Heart right ventricle (tissue), 2 donors: ENCODE results near the gene CEP170B.

DNA sequence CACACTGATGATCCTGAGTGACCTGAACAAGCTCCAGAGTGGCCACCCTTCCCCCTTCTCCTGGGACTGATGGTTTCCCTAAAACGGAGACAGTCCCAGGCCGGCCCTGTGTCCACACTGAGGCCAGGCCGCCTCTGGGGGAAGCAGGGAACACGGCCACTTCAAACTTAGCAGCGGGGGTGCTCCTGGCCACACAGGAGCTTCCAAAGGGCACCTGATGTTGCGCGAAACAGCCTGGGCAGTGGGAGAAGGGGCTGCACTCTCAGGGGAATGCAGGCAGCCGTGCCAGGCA lies 606 bp downstream of the C14orf180 start:
- PRO-cap, 2 experiments, result peak in 1 of 2 experiments; most common plus-strand start position 117 of the sequence (in 1); most common minus-strand start position 136 of the sequence (in 1)

GRCh38 chr14:104656303-104656716 lies 33.1 kb upstream of the INF2 start:
- PRO-cap, 2 experiments, result no peak in any of the 2 experiments

DNA sequence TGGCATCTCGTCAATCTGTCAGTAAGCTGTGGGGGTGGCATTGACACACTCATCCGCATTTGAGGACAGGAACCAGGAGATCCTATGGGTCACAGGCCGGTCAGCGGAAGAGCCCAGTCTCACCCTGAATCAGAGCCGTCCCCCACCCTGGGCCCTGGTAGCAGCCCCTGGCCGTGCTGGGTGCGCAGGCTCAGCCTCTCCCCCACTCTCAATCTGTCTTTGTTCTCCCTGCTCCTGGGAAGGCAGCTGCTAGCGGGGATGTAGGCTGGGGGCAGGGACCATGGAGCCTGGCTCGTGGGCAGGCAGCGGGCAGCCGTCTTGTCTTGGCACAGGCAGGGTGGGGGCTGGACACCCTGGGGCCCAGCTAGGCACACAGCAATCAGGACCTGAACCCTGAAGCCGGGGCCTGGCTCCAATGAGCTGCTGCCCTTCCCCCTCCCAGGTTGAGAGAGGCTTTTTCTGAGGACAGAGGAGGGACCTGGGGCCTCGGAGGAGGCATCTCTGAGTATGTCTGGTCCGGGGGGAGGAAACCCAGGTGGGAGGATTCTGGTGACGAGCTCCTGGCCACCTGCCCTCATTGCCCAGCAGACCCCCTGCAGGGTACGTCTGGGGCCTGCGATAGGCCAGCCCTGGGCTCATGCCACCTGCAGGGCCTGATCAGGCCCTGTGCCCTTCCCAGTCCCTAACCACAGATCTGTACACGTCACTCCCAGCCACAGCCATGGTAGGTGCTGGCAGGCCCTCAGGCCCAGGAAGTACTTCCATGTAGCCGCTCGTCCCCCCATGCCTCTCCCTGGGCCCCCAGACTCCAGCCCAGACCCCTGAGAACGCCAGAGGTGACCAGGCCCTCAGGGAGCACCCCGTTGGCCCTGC lies 5.4 kb downstream of the INF2 start:
- PRO-cap, 2 experiments, result no peak in any of the 2 experiments

- PRO-cap, 2 experiments, result no peak in any of the 2 experiments
Measured at GRCh38 chr14:104697593-104698367, 8.4 kb downstream of the INF2 start.

- PRO-cap, 2 experiments, result no peak in any of the 2 experiments
Measured at GRCh38 chr14:104734295-104734581, 10.2 kb downstream of the ADSS1 start.

DNA sequence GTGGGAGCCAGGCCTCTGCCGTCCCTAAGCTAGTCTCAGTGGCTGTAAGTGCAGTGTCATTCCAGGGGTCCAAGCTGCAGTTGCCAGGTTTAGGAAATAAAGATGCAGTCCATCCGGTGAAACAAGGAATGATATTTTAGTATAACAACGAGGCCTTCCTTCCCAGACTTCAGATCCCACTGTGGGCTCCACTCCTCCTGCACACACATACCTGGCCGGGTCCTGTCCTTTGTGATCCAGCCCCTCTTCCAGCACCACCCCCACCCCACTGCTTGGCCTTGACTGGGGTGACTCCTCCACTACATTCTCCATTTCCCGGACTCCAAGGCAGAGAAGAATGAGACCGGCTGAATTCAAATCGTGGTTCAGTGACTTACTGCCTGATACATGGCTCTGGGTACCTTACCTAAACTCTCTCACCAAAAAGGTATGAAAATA lies 1.8 kb upstream of the ZBTB42 start:
- PRO-cap, 2 experiments, result no peak in any of the 2 experiments

DNA sequence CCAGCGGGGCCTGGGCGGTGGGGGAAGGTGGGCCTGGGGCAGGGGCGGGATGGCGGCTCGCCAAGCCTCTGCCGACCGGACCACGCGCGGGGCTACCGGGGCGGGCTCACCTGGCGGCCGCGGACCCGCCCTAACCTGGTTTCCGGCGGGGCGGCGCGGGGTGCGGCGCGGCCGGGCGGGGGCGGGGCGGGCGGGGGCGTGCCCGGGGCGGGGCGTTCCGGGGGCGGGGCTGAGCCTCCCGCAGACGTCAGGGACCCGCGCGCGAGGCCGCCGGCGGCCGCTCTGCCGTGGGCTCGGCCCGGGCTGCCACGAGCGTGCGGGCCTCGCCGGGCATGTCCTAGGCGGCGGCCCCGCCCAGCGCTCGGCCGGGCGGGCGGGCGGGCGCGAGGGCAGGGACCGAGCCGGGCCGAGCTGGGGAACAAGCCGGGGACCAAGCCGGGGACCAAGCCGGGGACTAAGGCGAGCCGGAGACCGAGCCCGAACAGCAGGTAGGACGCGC lies at the start of gene CEP170B:
TSS of gene CEP170B (plus strand) at position 243 of the 499 bp plus-strand sequence.
- PRO-cap, 2 experiments, result peak in 2 of 2 experiments; most common plus-strand start position 243 of the sequence (in 2); most common minus-strand start position 134 of the sequence (in 2)

DNA sequence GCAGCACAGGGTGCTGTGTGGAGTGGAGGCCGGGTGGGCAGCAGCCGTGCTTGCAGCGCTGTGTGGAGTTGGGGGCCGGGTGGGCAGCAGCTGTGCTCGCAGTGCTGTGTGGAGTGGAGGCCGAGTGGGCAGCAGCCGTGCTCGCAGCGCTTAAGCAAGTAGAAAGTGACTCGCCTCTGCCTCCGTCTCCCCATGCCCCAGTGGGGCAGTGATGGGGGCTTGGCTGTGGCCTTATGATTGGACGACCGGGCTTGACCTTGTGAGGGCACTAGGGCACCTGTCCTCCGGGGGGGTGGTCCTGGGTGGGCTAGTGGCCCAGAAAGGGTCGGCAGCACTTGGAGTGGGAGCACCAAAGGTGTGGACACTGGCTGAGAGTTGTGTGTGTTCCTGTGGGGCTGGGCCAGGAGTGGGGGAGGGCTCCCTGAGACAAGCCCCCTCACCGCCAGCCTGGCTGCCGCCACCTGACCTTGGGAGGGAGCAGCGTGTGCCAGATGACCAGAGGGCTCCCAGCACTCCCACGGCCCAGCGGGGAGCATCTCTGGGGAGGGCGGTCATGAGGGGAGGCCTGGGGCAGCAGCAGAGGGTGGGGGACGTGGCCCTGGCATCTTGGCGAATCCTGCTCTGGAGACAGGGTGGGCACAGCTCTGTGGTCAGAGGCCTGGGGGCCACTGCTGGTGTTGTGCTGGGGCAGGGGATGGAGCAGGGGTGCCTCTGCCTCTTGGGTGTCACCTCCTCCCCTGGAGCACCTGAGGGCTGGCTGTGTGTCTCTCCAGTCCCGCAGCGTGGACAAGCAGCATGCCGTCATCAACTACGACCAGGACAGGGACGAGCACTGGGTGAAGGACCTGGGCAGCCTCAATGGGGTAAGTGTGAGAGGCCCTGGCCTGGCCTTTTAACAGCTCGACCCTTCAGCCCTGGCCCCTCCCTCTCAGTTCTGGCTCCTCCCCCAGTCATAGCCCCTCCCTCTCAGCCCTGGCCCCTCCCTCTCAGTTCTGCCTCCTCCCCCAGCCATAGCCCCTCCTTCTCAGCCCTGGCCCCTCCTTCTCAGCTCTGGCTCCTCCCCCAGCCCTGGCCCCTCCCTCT lies 10.8 kb downstream of the CEP170B start:
- PRO-cap, 2 experiments, result no peak in any of the 2 experiments

GRCh38 chr14:104937658-104938852 lies 13.4 kb downstream of the PLD4 start:
- PRO-cap, 2 experiments, result no peak in any of the 2 experiments

- PRO-cap, 2 experiments, result peak in 2 of 2 experiments; most common plus-strand start chr14:104968428 (in 1); most common minus-strand start chr14:104968334 (in 1)
Measured at GRCh38 chr14:104968142-104968532, 10.0 kb downstream of the AHNAK2 start.

DNA sequence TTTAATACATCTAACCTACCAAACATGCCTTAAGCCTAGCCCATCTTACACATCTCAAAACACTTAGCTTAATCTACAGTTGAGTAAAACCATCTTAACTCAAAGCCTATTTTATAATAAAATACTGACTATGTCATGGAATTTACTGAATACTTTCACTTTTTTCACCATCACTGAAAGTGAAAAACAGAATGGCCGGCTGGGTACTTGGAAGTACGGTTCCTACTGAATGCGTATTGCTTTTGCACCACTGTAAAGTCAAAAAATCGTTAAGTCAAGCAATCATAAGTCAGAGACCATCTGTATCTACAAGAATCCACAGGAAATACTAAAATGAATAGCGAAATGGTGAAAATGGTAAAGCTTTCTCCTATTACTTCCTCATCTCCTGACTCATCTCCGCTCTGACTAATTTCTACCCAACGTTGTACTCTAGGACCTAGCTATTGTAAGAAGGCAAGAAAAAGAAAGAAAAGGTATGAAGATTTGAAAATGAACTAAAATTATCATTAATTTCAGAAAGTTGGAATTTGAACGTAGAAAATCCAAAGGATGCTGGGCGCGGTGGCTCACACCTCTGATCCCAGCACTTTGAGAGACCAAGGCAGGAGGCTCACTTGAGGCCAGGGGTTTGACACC lies 5.1 kb upstream of the CDCA4 start:
- PRO-cap, 2 experiments, result no peak in any of the 2 experiments

- PRO-cap, 2 experiments, result no peak in any of the 2 experiments
Measured at GRCh38 chr14:105071268-105071784, 6.1 kb upstream of the GPR132 start.

GRCh38 chr14:105108436-105108718 lies 43.1 kb upstream of the GPR132 start:
- PRO-cap, 2 experiments, result no peak in any of the 2 experiments

GRCh38 chr14:105148060-105148439 lies 20.5 kb downstream of the JAG2 start:
- PRO-cap, 2 experiments, result peak in 1 of 2 experiments; most common minus-strand start chr14:105148318 (in 1)

DNA sequence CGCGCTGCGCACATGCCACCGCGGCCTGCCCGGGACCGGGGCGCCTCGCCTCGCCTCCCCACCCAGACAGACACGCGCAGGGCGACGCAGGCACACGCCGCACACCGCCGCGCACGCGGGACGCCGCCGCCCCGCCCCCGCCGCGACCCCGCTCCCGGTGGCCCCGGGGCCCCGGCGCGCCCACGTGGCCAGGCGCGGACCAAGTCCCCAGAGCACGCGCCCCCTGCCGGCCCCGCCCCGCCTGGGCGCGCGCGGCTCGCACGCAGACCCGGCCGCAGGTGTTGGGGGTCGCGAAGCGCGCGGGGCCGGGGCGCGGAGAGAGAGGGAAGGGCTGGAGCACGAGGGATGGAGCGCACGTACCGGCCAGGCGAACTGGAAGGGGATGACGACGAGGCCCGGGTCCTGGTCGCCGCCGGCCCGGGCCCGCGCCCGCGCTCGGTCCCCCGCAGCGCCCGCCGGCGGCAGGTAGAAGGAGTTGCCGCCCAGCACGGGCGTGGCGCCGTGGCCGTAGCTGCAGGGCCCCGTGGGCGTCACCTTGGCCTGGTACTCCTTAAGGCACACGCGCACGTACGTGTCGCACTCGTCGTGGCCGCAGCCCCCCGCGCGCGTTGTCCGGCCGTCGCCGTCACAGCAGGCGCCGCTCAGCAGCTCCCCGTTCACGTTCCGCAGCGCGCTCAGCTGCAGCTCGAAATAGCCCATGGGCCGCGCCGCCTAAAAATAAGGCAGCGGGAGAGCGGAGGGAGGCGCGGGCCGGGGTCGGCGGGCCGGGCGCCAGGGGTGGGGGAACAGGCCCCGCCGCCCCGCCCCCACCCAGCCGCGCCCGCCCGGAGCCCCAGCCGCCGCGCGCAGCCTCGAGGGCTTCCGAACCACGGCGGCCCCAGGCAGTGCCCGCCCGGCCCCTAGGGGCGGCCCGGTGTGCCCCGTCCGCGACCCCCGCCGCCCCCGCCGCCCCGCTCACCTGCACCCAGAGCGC lies 893 bp downstream of the JAG2 start:
- PRO-cap, 2 experiments, result peak in 2 of 2 experiments; most common plus-strand start position 577 of the sequence (in 2); most common minus-strand start position 435 of the sequence (in 1)

GRCh38 chr14:105287559-105288179 lies 13.1 kb downstream of the BRF1 start:
- PRO-cap, 2 experiments, result no peak in any of the 2 experiments

DNA sequence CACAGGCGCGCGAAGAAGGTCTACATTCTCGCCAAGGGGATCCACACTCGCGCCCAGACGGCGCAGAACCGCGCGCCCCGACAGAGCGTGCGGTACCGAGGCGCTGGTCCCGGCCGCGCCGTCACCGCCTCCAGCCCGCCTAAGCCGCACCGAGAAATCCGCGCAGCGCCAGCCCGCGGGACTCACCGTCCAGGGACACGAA lies 640 bp downstream of the BRF1 start:
- PRO-cap, 2 experiments, result no peak in any of the 2 experiments

- PRO-cap, 2 experiments, result peak in 2 of 2 experiments; most common plus-strand start chr14:105301594 (in 2)
Measured at GRCh38 chr14:105301448-105301666, 556 bp upstream of the BRF1 start.

DNA sequence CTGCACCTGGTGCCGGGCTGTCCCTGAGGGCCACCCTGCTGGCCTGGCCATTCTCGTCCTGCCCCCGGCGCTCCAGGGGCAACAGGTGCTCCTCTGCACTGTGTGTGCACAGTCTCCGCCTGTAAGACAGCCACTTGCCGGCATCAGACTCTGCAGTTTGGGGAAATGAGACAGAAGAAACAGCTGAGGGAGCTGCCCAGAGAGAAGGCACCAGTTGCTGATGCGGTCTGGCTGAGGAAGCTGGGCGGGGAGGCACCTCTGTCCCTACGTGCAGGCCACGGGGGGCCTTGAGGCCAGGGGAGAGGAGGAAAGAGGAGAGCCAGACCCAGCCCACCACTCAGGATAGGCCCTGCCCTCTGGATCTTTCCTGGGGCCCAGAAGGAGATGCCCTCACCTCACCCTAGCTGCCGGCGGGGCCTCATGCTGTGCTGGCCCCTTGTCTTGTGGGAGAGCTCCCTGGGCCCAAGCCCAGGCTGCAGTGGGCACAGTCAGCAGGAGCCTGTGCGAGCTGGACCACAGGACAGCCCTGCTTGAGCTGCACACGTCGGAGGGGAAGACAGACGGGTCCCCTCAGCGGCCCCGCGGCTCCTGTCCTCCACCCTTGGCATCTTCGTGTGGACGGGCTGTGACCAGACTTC lies 9.6 kb upstream of the TEX22 start:
- PRO-cap, 2 experiments, result no peak in any of the 2 experiments

DNA sequence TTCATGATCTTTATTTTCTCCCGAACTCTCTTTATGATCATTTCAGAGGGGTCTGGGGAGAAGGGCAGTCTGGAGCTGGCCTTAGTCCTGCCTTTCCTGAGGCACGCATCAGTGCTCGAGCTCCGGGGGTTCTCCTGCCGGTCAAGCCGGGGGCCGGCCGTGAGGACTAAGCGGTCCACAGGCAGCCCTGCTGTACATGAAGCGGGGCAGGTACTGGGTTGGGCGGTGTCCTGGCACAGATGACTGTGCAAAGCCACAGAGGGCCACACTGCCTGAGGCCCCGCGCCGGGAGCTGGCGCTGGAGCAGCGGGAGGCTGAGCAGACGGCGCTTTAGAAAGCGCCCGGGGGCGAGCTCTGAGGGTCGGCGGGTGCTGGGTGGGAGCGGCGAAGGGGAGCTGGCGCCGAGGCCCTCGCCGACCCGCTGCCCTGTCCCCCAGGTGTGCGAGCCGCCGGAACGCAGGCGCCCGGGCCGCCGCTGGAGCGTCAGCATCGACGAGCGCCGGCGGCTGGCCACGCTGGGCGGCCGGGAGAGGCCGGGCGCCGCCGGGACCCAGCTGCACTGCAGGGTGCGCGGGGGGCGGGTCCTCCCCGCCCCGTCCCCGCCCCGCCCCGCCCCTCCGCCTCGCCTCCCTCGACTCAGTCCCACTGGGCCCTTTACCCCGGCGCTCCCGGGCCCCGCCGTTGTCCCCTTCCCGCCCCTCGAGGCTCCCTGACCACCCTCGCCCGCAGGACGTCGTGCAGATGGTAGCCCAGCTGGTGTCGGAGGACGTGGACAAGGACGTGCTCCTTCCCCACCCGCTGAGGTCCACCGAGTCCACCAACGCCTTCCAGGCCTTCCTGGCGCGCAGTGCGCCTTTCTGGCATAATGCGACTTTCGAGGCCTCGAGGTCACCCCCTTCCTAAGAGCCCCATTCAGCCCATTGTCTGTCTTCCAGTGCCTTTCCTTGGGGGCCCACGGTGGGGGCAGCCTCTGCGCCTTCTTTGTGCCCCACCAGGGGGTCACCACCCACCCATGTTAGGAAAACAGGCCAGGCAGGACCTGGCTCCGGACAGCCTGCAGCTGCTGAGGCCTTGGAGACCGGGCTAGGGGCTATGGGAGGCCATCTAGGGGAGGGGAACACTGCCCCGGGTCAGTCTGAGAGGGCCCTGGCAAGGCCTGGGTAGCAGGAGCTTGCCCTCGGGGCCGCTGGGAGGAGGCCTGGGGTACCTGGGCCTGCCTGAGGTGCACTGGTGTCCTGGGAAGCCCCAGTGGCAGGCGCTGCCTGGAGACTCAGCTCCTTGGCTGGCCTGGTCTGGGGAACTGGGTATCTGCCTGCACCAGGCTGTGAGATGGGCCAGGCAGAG lies 8.2 kb upstream of the MTA1 start:
- PRO-cap, 2 experiments, result peak in 2 of 2 experiments; most common plus-strand start position 657 of the sequence (in 1); most common minus-strand start position 526 of the sequence (in 1)